AG04449 (cell line): ENCODE measurements around a stretch of chr21.

DNA sequence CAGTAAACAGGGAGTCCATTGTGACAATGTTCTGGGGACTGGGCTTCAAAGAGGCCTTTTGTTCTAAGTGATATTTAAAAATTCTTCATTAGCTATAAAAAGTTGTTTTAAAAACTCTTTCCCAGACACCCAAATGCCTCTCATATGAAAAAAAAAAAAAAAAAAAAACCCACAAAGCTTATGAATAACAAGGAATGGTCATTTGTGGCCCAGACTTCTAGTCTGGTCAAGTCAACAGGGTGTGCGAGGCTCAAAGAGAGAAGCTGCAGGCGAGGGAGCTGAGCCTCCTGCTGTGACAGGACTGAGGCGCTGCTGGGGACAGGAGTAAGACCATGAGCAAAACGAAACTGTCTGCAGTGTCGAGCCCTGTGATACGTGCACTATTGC, 30.5 kb upstream of the KCNE2 start:
- RRBS: no CpG with 5 or more reads among the region's 6 CpGs

GRCh38 chr21:34527796-34528562, 16.0 kb upstream of the KCNE1 start:
- RRBS: no CpG with 5 or more reads among the region's 4 CpGs

GRCh38 chr21:34669996-34670736, 1.4 kb downstream of the CLIC6 start:
- RRBS: 5% methylated on average over 21 of the region's 85 CpGs

DNA sequence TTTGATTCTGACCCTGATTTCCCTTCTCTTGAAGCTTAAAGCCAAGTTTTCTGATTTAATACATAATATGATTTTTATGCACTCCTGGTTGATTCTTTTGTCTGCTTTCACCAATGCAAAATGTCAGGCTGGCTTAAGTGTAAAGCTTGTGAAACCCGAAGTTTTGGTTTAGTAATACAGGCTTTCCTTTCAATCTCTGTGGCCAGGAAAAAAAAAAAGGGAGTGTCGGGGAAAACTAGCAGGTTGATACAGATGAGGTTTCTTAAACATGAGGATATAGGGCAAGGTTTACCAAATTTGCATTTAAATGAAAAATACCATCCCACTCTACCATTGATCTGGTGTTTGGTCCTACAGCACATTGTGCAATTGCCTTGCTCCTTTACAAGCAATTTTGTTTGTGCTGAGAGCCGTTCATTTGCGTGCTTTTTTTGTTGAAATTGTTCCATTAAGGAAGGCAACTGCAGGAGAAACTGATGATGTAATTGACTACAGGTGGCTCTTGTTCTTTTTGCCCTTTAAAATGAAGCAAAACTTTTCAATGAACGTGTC, 22.6 kb downstream of the CLIC6 start:
- RRBS: no CpG with 5 or more reads among the region's 5 CpGs

- RRBS: no CpG with 5 or more reads among the region's 8 CpGs
Observed at GRCh38 chr21:34817818-34818197, 149.0 kb downstream of the CLIC6 start.

- RRBS: no CpG with 5 or more reads among the region's 3 CpGs
Observed at GRCh38 chr21:34824757-34825279, 156.0 kb downstream of the CLIC6 start.

- RRBS: no CpG with 5 or more reads among the region's 8 CpGs
Observed at GRCh38 chr21:34844147-34844530, 175.3 kb downstream of the CLIC6 start.

- RRBS: no CpG with 5 or more reads among the region's 11 CpGs
Observed at GRCh38 chr21:34862163-34862942, 186.7 kb downstream of the RUNX1 start.

- RRBS: 0% methylated on average over 1 of the region's 68 CpGs
Observed at GRCh38 chr21:34890554-34891665, 158.2 kb downstream of the RUNX1 start.

- RRBS: no CpG with 5 or more reads among the region's 8 CpGs
Observed at GRCh38 chr21:34974108-34974621, 74.9 kb downstream of the RUNX1 start.

- RRBS: no CpG with 5 or more reads among the region's 10 CpGs
Observed at GRCh38 chr21:35227116-35227773, 178.1 kb upstream of the RUNX1 start.

DNA sequence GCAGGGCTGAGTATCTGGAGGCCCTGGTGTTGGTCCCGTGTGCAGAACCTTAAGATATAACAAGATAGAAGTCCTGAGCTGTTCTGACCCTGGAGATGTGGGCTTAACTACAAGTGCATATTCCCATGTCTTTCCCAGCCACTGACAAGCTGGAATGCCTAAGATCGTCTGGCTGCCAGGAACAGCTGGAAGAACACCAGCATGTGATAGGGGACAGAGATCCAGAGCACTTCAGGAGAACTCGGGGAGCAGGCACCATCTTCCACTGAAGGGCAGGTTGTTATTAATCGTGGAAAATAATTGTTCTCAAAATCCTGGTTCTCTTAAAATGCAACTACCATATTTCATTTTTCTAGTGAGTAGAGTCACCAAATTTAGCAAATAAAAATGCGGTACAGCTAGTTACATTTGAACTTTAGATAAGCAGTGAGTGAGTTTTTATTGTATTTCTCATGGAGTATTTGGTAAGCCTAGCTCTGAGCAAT, 420.0 kb upstream of the RUNX1 start:
- RRBS: no CpG with 5 or more reads among the region's 5 CpGs

GRCh38 chr21:35499484-35499932, 450.4 kb upstream of the RUNX1 start:
- RRBS: no CpG with 5 or more reads among the region's 21 CpGs

DNA sequence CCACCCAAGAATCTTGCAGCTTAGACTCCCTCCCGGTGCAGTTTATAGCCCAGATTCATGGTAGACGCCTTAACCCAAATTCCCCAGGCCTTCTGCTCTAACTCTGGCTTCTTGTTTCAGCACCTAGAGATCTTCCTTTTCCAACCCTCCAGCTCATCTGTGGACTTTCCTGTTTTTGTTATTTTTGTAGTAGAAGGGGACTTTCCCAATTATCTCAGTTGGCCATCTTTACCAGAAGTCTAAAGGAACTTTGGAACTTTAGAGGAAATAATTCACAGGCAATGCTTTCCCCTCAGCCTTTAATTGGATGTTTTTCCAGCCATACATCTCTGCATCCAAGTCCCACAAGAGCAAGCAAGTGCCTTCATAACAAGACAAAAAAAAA, 377.5 kb downstream of the SETD4 start:
- RRBS: no CpG with 5 or more reads among the region's 2 CpGs

DNA sequence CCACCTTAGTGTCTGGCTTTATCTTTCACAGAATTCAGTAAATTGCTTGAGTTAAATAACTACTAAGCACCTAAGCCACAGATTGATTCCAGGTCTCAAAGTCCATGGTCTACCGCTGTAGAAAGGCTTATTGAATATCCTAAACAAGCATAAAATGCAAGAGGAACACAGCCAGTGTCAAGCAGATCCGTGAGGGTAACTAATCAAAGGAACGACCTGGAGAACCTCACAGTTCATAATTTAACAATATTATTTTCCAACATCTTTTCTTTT, 4.0 kb upstream of the CBR1 start:
- RRBS: no CpG with 5 or more reads among the region's 3 CpGs

- RRBS: 5% methylated on average over 7 of the region's 31 CpGs
Observed at GRCh38 chr21:36104103-36105527, 30.3 kb upstream of the CBR3 start.

GRCh38 chr21:36134785-36135013, 180 bp upstream of the CBR3 start:
- RRBS: 4% methylated on average over 6 of the region's 13 CpGs

GRCh38 chr21:36141333-36142054, 6.6 kb downstream of the CBR3 start:
- RRBS: no CpG with 5 or more reads among the region's 9 CpGs

- RRBS: no CpG with 5 or more reads among the region's 6 CpGs
Observed at GRCh38 chr21:36321488-36322206, 1.6 kb downstream of the MORC3 start.

GRCh38 chr21:36478042-36479013, 1.6 kb downstream of the CLDN14 start:
- RRBS: no CpG with 5 or more reads among the region's 11 CpGs